Subcutaneous preadipocyte (primary cell): ENCODE measurements around a stretch of chr7.

GRCh38 chr7:66427785-66428556 lies 200.7 kb upstream of the KCTD7 start:
- CAGE, long polyA plus RNA, result no peak

GRCh38 chr7:66492459-66492973 lies 136.2 kb upstream of the KCTD7 start:
- CAGE, long polyA plus RNA, result no peak

DNA sequence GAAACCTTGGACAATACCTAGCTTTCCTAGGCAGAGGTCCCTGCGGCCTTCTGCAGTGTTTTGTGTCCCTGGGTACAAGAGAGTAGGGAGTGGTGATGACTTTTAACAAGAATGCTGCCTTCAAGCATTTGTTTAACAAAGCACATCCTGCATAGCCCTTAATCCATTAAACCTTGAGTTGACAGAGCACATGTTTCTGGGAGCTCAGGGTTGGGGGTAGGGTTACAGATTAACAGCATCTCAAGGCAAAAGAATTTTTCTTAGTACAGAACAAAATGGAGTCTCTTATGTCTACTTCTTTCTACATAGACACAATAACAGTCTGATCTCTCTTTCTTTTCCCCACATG lies 9.1 kb upstream of the KCTD7 start:
- CAGE, long polyA plus RNA, result no peak

- CAGE, long polyA plus RNA, result no peak
These were observed 50.2 kb downstream of the KCTD7 start for GRCh38 chr7:66678679-66679387.

GRCh38 chr7:66699961-66700531 lies 40.5 kb upstream of the RABGEF1 start:
- CAGE, long polyA plus RNA, result no peak

DNA sequence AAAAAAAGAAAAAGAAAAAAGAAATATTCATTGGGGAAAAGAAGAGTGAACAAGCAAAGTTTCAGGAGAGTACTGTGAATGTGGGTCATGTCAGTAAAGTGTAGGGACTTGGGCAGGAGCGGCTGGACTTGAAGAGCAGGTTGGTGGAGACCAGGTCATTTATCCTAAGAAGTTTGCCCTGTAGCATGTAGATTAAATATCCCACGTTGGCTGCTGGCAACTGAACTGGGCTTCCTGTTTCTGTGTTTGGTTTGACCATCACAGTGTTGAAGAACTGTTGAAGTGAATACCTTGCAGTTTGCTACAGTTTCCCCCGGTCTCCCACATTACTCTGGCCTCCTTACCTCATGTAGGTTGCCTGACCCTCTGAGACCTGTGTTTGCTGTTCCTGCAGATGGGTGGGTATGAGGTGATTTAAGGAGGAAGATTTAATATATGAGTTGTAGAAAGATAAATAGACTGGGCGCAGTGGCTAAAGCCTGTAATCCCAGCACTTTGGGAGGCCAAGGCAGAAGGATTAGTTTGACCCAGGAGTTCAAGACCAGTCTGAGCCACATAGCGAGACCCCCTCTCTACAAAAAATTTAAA lies 32.7 kb upstream of the TMEM248 start:
- CAGE, long polyA plus RNA, result no peak

GRCh38 chr7:66944826-66945367 lies 23.9 kb downstream of the TMEM248 start:
- CAGE, long polyA plus RNA, result no peak

DNA sequence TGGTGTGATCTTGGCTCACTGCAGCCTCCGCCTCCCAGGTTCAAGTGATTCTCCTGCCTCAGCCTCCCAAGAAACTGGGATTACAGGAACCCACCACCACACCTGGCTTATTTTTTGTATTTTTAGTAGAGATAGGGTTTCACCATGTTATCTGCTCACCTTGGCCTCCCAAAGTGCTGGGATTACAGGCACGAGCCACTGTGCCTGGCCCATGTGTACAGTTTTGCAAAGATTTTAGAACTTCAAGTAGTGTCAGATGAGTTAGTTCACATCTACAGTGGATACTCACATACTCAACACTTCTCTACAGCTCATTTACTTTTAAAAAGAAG lies 6.5 kb downstream of the SBDS start:
- CAGE, long polyA plus RNA, result no peak

DNA sequence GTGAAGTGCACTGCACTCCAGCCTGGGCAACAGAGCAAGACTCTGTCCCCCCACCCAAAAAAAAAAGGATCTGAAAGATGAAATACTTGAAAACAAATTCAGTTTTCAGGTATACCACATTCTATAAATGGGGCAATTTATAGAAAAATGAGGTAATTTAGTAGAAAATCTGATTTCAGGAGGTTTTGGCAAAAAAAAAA lies 1.7 kb downstream of the SBDS start:
- CAGE, long polyA plus RNA, result no peak

GRCh38 chr7:67753949-67754321 lies 477.2 kb downstream of the SPDYE21 start:
- CAGE, long polyA plus RNA, result no peak

DNA sequence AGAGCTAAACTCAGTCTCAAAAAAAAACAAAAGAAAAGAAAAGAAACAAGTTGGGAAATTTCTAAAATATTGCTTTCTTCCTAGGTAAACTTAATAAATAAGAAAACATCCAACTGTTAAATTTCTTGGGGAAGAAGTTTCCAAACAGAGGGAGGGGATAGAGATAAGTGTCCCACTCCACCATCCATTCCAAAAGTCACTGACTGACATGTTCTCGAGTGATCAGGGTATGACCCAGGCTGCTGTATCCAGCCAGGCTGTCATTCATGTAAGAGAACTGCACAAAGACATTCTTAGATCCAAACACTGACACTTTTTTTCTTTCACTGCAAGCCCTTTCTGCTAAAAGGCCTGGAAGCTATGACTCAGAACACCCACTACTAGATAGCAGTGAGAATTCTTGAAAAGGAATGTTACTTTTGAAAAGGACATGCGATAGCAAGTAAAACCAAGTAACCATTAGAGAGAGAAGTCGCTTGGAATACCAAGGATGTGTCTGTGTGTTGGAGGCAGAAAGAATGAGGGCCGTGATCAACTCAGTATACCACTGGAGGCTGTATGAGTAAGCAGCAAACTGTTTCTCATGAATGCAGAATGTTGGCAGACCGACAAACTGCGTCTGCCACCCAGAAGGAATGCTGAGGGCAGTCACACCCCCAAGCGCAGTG lies 660.9 kb downstream of the SPDYE21 start:
- CAGE, long polyA plus RNA, result no peak

- CAGE, long polyA plus RNA, result no peak
These were observed 1036.2 kb upstream of the AUTS2 start for GRCh38 chr7:68562045-68562511.

GRCh38 chr7:69430443-69431076 lies 167.7 kb upstream of the AUTS2 start:
- CAGE, long polyA plus RNA, result no peak

GRCh38 chr7:69502463-69502750 lies 95.9 kb upstream of the AUTS2 start:
- CAGE, long polyA plus RNA, result no peak

- CAGE, long polyA plus RNA, result no peak
These were observed 80.2 kb downstream of the AUTS2 start for GRCh38 chr7:69678492-69678952.

DNA sequence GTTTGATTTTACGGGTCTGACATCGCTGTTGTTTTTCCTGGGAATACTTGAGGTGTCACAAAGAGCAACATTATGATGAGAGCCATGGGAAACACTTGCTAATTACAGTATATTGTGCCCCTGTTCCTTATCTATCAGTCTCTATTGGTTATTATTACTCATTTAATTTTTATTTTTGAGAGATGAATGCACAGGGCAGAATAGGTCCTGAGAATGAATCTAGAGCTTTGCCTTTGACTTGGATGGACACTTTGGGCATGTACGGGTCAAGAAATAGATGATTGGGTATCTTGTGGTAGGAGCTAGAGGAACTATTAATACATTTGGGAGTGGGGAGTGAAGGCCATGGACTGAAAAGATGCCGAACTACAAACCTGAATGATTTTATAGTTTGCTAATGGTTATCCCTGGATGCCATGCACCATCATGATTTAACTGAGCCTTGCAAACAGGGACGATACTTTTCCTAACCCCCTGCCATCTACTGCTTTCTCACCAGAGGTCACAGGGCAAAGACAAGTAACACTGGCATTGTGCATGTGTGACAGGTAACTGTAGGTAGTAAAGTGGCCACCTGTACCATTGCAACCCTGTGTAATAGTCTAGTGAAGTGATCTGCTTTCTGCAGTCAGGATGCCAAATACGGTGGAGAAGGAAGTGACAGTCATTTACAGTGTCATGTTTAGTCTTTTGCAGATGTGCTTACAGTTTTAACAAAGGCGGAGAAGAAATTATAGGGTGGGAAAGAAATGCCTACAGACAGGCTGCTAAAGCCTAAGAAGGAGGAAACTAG lies 157.5 kb downstream of the AUTS2 start:
- CAGE, long polyA plus RNA, result no peak

- CAGE, long polyA plus RNA, result no peak
These were observed 176.9 kb downstream of the AUTS2 start for GRCh38 chr7:69775128-69775689.

DNA sequence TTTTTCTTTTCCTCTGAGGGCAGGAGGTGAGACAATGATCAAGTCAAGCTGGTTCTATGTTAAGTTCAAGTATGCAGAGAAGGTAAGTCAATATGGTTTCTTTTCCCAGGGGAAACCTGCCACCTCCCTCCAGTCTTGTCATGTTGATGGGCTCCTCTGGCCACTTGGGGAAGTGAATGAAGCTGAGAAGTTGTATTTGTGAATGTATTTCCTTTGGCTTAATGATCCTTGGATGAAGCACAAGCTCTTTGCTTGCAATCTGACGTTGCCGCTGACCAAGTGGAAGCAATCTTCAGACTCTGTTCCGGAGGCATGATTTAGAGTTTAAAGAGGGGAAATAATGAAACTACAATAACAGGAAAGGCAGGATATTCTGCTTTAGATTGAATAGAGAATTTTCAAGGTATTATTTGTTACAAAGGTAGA lies 369.5 kb downstream of the AUTS2 start:
- CAGE, long polyA plus RNA, result no peak

DNA sequence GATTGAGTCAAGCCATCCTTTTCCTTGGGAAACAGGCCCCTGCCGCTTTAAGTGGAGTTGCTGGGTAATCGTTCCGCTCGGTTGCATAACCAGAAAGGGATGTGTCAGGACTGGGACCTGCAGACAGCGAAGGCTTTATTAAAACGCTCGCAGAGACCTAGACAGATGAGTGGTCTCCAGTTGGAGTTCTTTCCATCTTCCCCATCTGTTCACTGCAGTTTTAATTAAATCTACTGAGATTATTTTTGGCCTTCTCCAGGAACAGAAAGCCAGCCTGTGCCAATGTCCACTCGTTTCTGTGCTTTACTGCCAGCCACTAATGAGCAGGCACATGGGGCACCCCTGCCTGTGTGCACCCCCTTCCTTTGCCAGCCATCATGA lies 557.0 kb upstream of the GALNT17 start:
- CAGE, long polyA plus RNA, result no peak

DNA sequence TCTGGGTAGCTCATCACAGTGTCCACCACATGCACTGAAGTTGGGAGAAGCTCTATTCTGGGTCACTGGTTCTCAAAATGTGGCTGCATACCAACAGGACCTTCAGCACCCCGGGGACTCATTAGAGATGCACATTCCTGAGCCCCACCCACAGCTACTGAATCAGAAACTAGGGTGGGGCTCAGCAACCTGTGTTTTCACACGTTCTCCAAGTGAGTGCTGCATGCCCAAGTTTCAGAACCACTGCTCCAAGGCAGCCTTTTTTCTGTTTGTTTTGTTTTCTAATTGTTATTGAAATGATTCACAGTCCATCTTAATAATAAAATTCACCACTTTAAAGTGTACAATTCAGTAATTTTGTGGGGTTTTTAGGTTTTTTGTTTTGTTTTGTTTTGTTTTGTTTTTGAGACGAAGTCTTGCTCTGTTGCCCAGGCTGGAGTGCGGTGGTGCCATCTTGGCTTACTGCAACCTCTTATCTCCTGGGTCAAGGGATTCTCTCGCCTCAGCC lies 532.0 kb upstream of the GALNT17 start:
- CAGE, long polyA plus RNA, result no peak